Measurements from ENCODE around the genes KRTAP25-1, KRTAP19-4, KRTAP19-5, KRTAP20-2, SOD1 and OLIG2.

GRCh38 chr21:30289409-30289742 is at the start of gene KRTAP25-1:
KRTAP25-1 (minus strand) TSS chr21:30289514.
- PRO-cap, result no peak
- RAMPAGE, long total RNA, 4 experiments, result no peak in any of the 4 experiments

- PRO-cap, result no peak
- RAMPAGE, long total RNA, 4 experiments, result no peak in any of the 4 experiments
Observed at GRCh38 chr21:30496882-30497384, at the start of gene KRTAP19-4. KRTAP19-4 (minus strand) TSS chr21:30497165.

DNA sequence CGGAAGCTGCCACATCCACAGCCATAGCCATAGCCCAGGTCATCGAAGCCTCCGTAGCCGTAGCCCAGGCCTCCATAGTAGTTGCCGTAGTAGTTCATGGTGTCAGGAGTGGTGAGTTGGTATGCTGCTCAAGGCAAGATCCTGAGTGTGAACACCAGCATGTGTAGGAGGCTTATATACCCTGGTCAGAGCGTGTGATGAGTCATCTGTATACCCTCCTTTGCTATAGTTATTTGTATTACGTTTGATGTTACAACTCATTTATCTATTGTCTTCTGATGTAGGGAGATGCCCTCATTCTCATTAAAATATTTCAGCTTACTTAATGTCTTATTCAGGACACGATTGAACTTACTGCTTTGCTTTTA is at the start of gene KRTAP19-5:
TSS of gene KRTAP19-5 (minus strand) at position 149 of the 368 bp plus-strand sequence.
- PRO-cap, result no peak
- RAMPAGE, long total RNA, 4 experiments, result no peak in any of the 4 experiments

GRCh38 chr21:30634869-30635331 is at the start of gene KRTAP20-2:
KRTAP20-2 (plus strand) TSS chr21:30635206.
- PRO-cap, result no peak
- RAMPAGE, long total RNA, 4 experiments, result no peak in any of the 4 experiments

DNA sequence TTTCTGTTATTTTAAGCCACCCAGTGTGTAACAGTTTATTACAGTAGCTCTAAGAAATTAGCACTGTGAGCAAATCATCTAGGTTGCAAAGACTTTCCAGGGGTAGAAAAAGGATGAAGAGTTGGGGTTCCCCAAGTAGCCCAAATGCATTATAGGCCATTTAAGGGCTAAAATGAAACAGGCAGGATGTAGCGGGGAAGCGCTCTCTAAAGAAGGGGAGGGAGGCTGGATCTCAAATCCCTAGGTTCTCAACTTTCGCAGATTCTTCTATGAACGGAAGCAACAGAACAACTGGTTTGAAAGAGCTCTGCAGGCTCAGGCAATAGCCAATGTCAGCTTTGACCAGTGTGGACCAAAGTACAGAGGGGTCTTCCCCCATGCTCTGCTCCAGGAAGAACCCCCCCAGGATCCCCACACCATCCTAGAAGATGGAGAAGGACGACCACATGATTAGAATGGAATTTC is 147.8 kb upstream of the KRTAP19-8 start:
- PRO-cap, result no peak
- RAMPAGE, long total RNA, 4 experiments, result no peak in any of the 4 experiments

GRCh38 chr21:31293811-31294506 is 50.1 kb downstream of the TIAM1 start:
- PRO-cap, result no peak
- RAMPAGE, long total RNA, 4 experiments, result no peak in any of the 4 experiments

GRCh38 chr21:31657850-31658421 is 1.6 kb upstream of the SOD1 start:
- PRO-cap, result no peak
- RAMPAGE, long total RNA, 4 experiments, result no peak in any of the 4 experiments

GRCh38 chr21:31659162-31659883 is at the start of gene SOD1:
SOD1 (plus strand) TSS chr21:31659693.
- PRO-cap, result unidirectional peak, plus-strand start at chr21:31659690
- RAMPAGE, long total RNA, 4 experiments, result start-site peak on the plus strand in 4 of 4 experiments, at chr21:31659666-31659731 at its widest, 1,296 to 7,979 reads per replicate

GRCh38 chr21:31676267-31677062 is 17.0 kb downstream of the SOD1 start:
- PRO-cap, result no peak
- RAMPAGE, long total RNA, 4 experiments, result no peak in any of the 4 experiments

DNA sequence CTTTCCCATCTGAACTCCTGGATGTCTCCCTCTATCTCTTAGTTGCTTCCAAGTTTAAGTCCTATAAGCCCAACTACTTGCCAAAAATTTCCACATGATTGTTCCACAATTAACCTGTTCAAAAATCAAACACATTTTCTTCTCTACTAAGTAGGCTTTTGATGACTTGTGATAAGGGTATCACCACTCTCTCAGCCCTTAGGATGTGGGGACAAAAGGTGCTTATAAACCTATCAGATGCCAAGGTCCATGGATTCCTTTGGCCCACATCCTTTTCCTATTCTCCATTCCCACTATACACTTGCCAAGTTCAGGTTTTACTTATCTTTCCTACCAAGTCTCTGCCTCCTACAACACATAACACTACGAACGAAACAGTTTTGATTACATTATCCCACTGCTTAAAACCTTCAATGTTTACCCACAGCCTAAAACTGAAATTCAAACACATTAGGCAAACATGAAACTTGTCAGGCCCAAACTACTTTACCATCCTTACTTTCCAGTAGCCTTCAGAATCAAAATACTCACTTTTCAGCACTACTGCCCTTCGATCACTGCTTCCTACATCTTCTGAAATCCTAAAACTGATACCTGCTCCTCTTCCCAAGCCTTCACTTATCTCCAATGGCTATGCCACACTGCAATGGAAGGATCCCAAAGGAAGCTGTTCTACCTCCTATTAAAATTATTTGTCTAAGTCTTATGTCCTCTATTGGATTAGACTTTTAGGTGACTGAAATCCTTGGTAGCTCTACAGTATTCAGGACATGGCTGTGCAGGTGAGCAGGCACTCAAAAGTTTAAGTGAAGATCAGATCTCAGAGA is 3.0 kb downstream of the SCAF4 start:
- PRO-cap, result no peak
- RAMPAGE, long total RNA, 4 experiments, result start-site peak on the minus strand in 1 of 4 experiments, centred at position 259 of the sequence, 10 reads per replicate

DNA sequence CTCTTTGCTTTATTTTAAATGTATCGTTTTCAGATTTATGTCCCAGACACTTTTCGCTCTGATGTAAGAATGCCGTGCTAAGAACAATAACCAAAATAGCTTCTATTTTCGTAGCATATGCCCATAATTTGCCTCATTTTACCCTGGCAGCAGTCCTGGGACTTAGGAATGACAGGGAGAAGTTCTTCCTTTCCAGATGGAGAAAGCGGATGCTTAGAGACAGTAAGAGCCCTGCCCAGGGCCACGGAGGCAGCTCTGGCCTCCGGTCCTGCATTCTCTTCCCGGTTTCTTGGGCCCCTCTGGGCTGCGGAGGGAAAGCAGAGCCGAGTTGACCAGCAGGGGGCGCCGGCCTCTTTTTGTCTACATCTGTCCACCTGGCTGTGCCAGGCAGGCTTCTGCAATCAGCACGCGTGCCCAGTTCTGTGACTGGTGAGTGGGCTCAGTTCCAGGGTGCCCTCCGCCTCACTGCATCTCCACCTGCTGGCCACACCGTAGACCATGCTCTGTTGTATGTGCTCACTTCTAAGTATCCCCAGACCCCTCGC is 6.9 kb upstream of the HUNK start:
- PRO-cap, result no peak
- RAMPAGE, long total RNA, 4 experiments, result no peak in any of the 4 experiments

- PRO-cap, result no peak
- RAMPAGE, long total RNA, 4 experiments, result no peak in any of the 4 experiments
Observed at GRCh38 chr21:32368314-32368823, 24.4 kb downstream of the URB1 start.

- PRO-cap, result no peak
- RAMPAGE, long total RNA, 4 experiments, result no peak in any of the 4 experiments
Observed at GRCh38 chr21:32378666-32379487, 13.9 kb downstream of the URB1 start.

GRCh38 chr21:32706386-32706725 is 21.5 kb downstream of the SYNJ1 start:
- PRO-cap, result no peak
- RAMPAGE, long total RNA, 4 experiments, result no peak in any of the 4 experiments

GRCh38 chr21:32770816-32771251 is 721 bp downstream of the PAXBP1 start:
- PRO-cap, result no peak
- RAMPAGE, long total RNA, 4 experiments, result no peak in any of the 4 experiments

DNA sequence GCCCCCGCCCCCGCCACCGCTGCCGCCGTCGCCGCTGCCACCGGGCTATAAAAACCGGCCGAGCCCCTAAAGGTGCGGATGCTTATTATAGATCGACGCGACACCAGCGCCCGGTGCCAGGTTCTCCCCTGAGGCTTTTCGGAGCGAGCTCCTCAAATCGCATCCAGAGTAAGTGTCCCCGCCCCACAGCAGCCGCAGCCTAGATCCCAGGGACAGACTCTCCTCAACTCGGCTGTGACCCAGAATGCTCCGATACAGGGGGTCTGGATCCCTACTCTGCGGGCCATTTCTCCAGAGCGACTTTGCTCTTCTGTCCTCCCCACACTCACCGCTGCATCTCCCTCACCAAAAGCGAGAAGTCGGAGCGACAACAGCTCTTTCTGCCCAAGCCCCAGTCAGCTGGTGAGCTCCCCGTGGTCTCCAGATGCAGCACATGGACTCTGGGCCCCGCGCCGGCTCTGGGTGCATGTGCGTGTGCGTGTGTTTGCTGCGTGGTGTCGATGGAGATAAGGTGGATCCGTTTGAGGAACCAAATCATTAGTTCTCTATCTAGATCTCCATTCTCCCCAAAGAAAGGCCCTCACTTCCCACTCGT is at the start of gene OLIG2:
TSS of gene OLIG2 (plus strand) at position 77 of the 595 bp plus-strand sequence.
- PRO-cap, result no peak
- RAMPAGE, long total RNA, 4 experiments, result no peak in any of the 4 experiments

DNA sequence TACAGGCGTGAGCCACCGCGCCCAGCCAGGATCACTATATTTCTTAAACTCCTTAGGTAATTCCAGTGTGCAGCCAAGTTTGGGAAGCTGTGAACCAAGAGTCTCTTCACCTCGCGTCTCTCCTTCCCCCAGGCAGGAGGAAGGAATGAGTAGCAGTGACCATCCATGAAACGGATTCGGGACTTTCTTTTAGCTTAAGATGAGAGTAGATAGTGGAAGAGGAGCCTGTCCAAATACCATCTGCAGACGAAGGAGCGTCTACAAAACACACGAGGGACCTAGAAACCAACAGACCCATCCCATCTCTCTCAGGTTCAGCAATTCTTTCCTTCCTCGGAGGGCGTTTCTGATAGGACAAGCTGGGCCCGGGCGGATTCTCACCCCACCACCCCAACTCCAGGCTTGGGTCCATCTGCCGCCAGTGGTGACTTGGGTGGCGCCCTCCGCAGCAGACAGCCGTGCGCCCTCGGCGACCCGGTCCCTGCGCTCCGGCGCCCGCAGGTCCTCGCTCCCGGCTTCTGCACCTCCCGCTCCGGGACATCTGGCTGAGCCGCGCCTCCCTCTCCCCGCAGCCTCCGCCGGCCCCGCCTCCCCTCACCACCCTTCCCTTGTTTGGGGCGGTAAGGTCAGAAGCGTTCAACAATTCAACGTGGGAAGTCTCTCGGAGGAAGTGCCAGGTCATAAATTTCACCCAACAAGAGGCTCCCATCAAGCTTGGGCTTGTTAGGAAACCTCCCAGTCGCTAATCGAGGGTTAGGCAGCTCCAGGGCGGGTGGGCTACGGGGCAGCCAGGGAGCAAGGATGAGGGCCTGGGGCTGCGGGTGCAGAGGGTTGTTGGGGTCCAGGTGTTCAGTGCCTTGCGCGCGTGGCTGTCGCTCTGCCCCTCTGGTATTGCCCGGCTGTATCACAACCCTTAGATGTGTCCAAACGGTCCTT is 39.6 kb downstream of the OLIG1 start:
- PRO-cap, result no peak
- RAMPAGE, long total RNA, 4 experiments, result no peak in any of the 4 experiments

- PRO-cap, result no peak
- RAMPAGE, long total RNA, 4 experiments, result no peak in any of the 4 experiments
Observed at GRCh38 chr21:33286746-33287540, 20.8 kb downstream of the IL10RB start.

GRCh38 chr21:33317664-33317863 is 7.2 kb upstream of the IFNAR1 start:
- PRO-cap, result no peak
- RAMPAGE, long total RNA, 4 experiments, result no peak in any of the 4 experiments

- PRO-cap, result no peak
- RAMPAGE, long total RNA, 4 experiments, result no peak in any of the 4 experiments
Observed at GRCh38 chr21:33326618-33326916, 1.8 kb downstream of the IFNAR1 start.